ENCODE data around the gene ARPC2.

GRCh38 chr2:217909944-217910637 lies 92.7 kb downstream of the TNS1 start:
- CAGE, long polyA plus RNA = no peak
- RRBS = 50% methylated on average over 2 of the region's 7 CpGs

- CAGE, long polyA plus RNA = no peak
- RRBS = 78% methylated on average over 1 of the region's 10 CpGs
Observed at GRCh38 chr2:217916532-217917214, 86.1 kb downstream of the TNS1 start.

DNA sequence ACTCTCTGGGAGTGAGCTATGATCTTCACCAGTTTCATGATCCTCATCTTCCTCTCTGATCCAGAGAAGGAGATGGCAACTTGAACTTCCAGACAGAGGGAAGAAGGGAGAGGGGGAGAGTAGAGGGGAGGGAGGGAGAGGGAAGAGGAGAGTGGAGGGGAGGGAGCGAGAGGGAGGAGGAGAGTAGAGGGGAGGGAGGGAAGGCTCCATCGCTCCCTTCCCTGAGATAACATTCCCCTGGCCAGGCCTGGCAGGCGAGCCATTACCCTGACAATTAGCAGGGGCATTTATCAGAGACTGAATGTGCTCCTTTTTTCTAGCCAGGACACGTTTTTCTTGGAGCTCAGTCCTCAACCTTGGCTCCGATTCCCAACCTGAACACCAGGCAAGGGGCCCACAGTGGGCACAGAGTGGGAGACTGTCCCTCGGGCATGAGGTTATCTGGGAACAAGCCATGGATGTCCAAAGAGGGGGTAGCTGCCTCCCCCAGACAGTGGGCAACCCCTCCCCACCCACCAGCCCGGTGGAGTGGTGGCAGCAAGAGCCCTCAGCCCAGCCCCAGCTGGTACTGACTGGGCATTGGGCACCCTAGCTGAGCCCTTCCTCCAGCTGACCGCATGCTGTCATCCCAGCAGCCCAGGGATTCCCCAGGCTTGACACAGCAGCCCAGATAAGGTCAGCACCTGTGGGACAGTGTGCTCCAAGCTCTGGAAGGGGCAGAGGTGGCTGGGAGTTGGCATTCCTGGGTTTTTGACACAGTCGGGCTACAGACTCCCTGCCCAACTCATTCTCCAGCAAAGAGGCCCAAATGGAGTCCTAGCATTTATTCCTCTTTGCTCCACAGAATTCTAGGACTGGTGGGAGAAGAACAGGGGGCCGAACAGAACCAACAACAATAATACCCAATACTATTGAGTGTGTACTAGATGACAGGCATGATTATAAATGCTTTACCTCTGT lies 81.7 kb downstream of the TNS1 start:
- CAGE, long polyA plus RNA = no peak
- RRBS = no CpG with 5 or more reads among the region's 10 CpGs

- CAGE, long polyA plus RNA = no peak
- RRBS = no CpG with 5 or more reads among the region's 4 CpGs
Observed at GRCh38 chr2:217975120-217975546, 27.7 kb downstream of the TNS1 start.

- CAGE, long polyA plus RNA = no peak
- RRBS = no CpG with 5 or more reads among the region's 7 CpGs
Observed at GRCh38 chr2:217976892-217977443, 25.8 kb downstream of the TNS1 start.

DNA sequence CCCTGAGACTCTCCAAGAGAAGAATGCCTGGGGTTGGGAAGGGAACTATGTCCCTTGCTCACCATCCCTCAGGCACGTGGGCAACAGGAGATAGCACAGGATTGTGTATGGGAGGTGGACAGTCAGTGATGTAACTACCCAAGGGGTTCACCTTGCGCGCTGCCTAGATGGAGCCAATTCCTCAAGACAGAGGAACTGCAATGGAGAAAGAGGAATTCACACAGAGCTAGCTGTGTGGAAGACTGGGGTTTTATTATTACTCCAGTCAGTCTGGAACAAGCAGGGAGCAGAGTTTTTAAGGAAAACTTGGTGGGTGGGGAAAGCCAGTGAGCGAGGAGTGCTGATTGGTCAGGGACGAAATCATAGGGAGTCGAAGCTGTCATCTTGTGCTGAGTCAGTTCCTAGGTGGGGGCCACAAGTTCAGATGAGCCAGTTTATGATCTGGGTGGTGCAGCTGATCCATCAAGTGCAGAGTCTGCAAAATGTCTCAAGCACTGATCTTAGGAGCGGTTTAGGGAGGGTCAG lies 13.9 kb upstream of the CXCR1 start:
- CAGE, long polyA plus RNA = no peak
- RRBS = no CpG with 5 or more reads among the region's 7 CpGs

DNA sequence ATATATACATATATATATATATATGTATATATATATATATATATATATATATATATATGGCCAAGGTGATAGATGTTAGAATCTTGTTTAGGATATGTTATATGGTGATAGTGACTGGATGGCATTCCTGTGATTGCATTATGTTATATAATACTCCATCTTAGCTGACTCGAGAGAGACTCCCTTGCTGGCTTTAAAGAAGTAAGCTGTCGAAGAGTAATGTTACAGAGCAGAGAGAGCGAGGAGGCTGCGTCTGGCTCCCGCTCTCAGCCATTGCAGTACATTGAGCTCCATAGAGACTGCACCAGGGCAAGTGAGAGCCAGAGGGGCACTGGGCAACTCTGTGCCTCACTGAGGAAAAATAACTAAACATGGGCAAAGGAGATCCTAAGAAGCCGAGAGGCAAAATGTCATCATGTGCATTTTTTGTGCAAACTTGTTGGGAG lies 16.9 kb upstream of the ARPC2 start:
- CAGE, long polyA plus RNA = no peak
- RRBS = no CpG with 5 or more reads among the region's 6 CpGs

- CAGE, long polyA plus RNA = start-site peak on the plus strand at chr2:218217139-218217189, 2,694 and 2,560 reads in 2 replicates
- RRBS = 2% methylated on average over 28 of the region's 93 CpGs
Observed at GRCh38 chr2:218216888-218217952, at the start of gene ARPC2. ARPC2 (plus strand) TSS chr2:218217189.

DNA sequence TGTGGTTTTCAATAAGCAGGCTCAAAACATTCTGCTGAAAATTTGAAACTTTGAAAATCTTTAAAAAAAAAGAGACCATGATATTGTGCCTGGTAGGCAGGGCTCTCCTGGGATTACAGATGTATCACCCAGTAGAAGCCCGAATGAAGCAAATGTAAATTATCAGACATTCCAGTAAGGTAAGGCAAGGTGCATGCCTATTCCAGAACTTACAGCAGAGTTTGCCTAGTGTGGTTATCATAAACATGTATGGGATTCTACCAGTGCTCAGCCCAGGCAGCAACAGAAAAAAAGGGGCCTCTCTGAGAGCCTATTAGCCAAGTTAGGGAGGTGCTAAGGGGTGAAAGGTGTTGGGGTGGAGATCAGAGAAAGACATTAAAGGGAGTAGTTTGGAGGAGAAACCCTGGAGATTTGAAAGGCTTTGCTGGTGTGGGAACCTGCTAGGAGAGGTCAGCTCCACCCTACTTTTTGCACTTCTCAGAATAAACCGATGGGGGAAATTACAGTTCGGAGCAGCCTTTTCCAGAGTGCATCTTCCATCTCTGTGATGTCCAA lies 2.9 kb downstream of the ARPC2 start:
- CAGE, long polyA plus RNA = no peak
- RRBS = no CpG with 5 or more reads among the region's 3 CpGs

- CAGE, long polyA plus RNA = no peak
- RRBS = no CpG with 5 or more reads among the region's 3 CpGs
Observed at GRCh38 chr2:218246431-218246738, 14.4 kb upstream of the GPBAR1 start.

DNA sequence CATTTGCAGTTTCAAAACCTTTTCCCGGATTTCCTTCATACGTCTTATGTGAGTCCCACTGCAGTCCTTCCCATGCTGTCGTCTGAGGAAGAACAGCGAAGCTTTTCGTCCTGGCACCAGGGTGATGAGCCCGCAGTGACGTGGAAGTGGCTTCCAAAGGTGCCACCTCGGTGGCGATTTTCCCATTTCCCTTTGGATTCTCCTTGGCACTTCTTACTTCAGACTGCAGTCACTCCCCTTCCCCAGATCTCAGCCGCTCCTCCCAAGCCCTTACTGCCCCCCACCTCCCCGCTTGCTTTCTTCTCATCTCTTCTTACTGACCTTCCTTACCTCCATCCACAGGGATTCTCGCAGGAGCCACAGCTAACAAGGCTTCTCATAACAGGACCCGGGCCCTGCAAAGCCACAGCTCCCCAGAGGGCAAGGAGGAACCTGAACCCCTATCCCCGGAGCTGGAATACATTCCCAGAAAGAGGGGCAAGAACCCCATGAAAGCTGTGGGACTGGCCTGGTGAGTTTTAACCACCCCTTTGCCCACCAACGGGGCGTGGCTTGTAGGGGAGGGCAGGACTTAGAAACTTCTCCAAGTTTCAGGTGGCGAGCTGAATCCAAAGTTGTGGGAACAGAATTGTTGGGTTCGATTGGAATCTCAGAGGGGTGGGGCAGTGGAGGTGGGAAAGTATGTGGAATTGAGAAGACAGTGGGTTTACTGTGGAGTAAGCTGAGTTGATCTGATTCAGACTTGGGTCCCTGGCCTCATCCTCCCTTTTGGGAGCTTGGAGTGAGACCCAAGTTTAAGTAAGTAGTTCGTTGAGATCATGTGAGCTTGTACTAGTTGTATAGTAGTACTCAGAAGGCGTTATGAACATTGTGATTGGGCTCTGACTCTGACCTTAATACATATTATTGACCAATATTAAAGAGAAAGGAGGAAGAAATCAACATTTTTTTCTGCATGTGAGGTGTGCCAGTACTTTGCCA lies 1.0 kb downstream of the PNKD start:
- CAGE, long polyA plus RNA = no peak
- RRBS = 6% methylated on average over 3 of the region's 20 CpGs

- CAGE, long polyA plus RNA = no peak
- RRBS = no CpG with 5 or more reads among the region's 24 CpGs
Observed at GRCh38 chr2:218272273-218273384, 2.3 kb downstream of the PNKD start.

DNA sequence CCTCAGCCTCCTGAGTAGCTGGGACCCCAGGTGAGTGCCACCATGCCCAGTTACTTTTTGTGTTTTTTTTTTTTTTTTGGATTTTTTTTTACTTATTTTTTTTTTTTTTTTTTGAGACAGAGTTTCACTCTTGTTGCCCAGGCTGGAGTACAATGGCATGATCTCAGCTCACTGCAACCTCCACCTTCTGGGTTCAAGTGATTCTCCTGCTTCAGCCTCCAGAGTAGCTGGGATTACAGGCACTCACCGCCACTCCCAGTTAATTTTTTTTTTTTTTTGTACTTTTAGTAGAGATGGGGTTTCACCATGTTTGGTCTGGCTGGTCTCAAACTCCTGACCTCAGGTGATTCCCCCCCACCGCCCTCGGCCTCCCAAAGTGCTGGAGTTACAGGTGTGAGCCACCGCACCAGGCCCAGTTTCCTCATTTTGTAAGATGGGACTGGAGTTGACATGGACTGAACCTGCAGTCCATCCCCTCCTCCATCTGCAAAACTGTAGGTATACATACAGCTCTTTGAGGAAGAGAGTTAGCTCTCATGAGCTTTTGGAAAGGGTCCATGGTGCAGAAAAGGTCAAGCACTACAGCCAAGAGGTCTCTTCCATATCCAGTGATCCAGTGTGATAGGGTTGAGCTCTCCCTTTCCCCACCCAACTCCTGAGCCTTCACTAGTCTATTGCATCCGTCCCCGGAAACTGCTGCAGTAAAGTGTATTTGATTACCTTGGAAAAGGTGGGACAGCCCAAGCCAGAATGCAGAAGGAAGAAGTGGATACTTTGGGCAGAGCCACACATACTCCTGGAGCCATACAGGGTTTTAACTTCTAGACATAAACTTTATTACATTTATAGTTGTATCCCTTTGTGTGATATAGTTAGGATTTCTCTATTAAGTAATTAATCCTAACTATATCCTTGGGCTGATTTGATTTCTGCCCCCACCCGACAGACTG lies 3.3 kb downstream of the PNKD start:
- CAGE, long polyA plus RNA = no peak
- RRBS = no CpG with 5 or more reads among the region's 7 CpGs

DNA sequence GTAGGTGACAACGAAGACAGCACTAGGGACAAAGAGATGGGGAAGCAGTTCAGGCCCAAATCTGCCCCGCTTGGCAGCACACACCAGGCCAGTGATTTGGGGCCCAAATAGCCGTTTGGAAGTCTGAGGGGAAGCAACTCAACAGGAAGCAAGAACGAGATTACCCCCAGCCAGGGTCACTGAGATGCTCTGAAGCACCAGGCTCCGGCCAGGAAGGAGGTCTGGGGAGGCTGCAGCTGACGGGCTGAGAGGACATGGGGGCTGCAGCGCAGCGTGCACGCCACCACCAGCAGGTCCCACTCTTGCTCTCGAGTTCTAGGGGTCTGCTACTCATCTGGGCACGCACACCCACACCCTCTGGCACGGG lies 8.2 kb downstream of the PNKD start:
- CAGE, long polyA plus RNA = no peak
- RRBS = no CpG with 5 or more reads among the region's 12 CpGs

DNA sequence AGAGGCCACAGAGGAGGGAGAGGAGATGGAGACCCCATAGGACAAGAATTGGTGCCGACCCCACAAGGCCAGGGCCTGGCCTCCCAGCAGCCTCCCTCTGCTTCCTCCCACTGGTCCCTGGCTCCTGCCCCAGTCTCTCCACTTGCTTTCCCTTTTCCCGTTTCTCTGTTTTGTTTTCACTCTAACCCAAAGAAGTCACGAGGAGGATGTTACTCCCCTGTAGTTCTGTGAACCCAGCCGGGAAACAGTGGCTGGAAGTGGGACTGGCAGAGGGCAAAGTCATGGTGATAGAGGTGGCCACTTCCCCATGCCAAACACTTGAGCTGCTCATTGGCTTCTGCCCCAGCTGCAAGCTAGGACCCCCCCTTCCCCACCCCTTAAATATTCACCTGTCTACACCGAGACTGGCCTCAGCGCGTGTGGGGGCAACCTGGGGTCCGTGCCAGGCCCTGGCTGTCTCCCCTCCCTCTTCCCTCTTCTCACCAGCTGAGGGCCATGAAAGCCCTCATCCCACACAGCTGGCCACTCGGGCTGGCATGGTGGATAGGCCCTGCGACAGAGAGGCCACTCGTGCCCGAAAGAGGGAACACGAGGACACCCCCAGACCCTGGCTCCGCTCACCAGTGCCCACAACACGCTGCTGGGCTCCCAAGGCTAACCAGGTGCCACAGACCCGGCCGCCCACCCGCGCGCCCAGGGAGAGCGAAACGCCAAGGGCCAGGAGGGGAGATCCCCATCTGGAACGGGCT lies 548 bp downstream of the TMBIM1 start:
- CAGE, long polyA plus RNA = no peak
- RRBS = 4% methylated on average over 7 of the region's 23 CpGs

DNA sequence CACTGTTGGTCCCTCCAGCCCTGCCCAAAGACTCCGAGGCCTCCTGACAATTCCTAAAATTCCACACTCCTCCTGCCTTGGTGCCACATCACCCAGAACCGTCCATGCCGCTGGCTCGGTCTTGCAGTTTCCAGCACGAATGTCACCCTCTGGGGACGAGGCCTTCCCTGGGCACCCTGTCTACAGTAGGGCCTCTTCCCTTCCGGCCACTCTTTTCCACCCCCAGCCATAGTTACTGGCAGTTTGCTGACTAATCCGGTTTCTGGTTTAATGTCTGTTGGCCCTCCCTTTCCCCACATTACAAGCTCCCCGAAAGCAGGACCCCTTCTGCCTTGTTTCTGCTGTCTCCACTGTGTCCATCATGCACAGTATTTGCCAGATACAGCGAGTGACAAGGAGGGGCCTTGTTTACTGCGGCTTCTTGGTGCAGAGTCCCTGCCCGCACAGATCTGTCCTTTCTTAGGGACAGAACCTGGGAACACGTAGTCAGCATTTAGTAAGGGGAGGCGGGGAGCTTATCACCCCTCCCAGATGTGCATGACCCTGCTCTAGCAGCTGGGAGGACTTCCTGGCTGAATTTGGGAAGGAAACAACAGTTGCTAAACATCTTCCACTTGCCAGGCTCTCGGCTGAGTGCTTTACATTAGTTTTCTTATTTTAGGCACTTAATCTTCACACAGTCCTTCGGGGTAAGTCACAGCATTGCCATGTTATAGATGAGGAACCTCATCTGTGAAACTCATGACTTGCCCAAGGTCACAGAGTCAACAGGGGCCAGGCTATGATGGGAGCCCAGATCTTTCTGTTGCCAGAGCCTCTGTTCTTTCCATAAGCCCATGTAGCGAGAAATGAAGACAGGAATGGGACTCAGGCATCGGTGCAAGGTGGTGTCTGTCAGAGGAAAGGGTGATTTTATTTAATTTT lies 23.5 kb upstream of the CATIP start:
- CAGE, long polyA plus RNA = no peak
- RRBS = 40% methylated on average over 1 of the region's 18 CpGs

GRCh38 chr2:218377972-218378585 lies 4.0 kb upstream of the SLC11A1 start:
- CAGE, long polyA plus RNA = no peak
- RRBS = no CpG with 5 or more reads among the region's 9 CpGs

DNA sequence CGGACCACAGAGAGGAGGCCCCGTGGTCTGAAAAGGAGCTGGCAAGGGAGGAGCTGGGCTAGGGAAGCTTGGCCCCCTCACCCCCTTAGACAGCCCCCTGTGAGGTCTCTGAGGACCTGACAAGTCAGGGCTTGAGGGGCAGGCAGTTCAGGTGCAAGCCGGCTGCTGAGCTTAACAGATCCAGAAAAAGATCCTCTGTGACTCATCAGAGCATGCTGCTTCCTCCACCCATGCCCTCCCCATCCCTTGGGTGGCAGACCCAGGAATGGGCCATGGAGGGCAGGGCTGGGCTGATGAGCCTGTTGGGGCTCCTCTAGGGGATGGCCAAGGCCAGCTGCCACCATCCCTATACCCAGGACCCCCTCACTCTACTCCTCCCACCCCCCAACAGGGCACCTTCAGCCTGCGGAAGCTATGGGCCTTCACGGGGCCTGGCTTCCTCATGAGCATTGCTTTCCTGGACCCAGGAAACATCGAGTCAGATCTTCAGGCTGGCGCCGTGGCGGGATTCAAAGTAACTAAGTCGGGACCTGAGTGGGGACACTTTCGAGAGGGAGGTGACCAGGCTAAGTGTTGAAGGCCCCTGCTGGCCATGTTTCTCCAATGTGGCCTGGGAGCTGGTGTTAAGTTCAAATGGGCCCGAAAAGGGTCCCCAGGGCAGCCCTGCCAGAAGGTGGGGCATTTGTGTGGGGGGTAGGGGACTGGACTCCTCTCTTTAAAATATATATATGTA lies 1.9 kb downstream of the SLC11A1 start:
- CAGE, long polyA plus RNA = no peak
- RRBS = no CpG with 5 or more reads among the region's 12 CpGs

- CAGE, long polyA plus RNA = no peak
- RRBS = no CpG with 5 or more reads among the region's 13 CpGs
Observed at GRCh38 chr2:218406997-218407717, 7.5 kb downstream of the CTDSP1 start.

GRCh38 chr2:218425606-218426043 lies 6.7 kb downstream of the VIL1 start:
- CAGE, long polyA plus RNA = no peak
- RRBS = no CpG with 5 or more reads among the region's 9 CpGs